ENCODE data around the genes TRAF1 and C5.

DNA sequence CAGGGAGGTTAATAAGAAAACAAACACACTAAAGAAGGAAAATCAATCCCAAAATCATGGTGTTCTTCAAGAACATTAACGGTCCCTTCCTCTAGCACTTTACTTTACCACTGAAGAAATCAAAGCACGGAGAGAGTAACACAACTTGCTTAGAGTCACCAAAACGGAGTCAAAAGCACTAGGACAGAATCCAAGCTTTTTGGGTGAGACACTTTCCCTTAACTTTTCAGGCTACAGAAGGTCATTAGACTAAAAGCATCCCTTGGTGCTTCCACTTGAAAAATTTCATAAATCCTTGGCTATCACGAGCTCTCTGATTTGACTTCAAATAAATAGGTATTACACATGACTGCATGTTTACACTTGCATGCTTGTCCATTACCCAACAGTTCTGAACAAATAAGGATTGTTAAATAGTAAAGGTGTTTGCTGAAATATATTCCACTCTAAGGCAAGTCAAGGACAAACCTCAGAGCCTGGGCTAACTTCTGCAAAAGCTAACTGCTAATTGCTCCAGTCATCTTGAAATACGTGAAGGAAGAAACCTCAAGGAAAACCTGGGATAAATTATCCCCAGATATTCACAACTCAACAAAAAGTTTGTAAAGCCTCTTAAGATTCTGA is 14.5 kb downstream of the FBXW2 start:
- PRO-cap, 2 experiments: no peak in any of the 2 experiments

DNA sequence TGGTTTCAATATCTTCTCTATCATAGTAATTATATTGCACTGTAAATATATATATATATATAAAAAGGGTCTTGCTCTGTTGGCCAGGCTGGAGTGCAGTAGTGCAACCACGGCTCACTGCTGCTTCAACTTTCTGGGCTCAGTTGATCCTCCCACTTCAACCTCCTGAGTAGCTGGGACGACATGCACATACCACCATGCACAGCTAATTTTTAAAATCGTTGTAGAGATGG is 12.0 kb downstream of the PSMD5 start:
- PRO-cap, 2 experiments: no peak in any of the 2 experiments

DNA sequence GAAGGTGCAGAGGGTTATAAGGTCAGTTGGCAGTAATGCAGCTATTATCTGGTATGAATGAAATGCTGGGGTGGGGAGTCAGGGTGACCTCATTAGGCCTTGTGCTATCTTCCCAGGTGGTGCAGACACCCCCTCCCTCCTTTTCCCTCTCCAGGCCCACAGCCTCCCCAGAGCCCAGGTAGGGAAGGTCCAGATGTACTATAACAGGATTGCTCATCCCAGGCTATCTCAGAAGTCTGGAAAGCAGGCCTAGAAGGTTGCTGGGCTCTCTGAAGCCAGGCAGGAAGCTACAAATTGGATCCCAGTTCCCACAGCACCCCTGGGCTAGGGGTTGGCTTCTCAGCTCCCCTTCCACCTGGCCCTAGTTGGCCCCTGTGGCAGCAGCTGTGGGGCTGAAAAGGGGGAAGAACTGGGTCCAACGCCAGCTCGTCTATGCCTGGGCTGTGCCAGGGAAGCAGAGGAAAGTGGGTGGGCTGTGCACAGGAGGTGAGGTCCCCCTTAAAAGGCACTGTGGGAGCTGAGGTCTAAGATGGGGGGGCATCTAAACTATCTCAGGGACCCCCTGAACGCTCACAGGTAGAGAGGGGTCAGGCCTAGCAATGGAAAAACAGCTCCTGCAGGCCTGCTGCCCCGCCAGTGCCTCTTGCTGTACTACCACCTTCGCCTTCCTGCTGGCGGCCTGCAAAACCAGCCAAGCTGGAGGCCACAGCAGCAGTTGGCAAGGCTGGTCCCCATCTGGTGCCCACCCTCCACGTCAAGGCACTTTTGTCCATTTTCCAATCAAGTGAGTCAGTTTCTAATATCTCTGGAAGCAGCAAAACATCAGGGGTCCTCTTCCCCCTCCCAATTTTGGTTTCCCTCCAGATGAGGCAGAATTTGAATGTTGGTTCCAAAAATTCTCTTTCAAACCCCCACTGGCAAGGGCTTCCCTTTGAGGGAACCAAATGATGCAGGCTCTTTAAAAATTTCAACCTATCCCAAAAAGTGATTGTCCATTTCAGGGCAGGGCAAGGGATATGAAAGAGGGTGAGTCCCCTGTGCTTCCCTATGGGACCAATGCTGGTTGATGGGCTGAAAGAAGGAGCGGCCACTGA is 13.4 kb upstream of the PSMD5 start:
- PRO-cap, 2 experiments: no peak in any of the 2 experiments

DNA sequence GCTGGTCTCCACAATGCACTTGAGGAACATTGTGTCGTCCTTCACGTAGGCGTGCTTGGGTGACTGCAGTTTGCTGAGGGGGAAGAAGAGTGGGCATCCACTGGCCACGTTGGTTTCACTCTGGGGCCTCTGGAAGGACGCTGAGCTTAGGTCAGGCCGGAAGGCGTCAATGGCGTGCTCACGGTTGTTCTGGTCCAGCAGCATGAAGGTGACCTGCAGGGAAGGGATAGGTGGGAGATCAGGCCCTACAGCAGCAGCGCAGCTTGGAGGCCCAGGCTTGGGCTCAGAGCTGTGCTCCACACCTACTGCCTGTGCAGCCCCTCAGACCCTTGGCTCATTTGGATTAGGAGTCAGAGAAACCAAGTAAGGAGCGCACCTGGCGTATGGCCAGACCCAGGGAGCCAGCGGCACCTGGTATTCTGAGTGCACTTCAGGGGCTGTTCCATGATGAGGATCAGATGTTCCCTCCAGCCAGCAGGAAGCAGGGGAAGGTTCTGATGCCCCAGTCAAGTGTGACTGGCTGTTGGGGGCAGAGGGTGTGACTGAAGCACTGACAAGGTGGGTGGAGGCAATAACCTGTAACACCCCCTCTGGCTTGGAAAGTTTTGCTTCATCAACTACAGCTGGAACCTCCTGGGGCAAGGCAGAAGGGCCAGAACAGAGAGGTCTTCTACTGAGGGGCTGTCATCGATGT is 21.4 kb downstream of the TRAF1 start:
- PRO-cap, 2 experiments: peak in 2 of 2 experiments; most common plus-strand start position 616 of the sequence (in 2); most common minus-strand start position 336 of the sequence (in 1)

GRCh38 chr9:120921487-120922215 is 4.9 kb downstream of the TRAF1 start:
- PRO-cap, 2 experiments: no peak in any of the 2 experiments

GRCh38 chr9:120925554-120925759 is 1.1 kb downstream of the TRAF1 start:
- PRO-cap, 2 experiments: peak in 2 of 2 experiments; most common plus-strand start chr9:120925646 (in 2); most common minus-strand start chr9:120925676 (in 1)

DNA sequence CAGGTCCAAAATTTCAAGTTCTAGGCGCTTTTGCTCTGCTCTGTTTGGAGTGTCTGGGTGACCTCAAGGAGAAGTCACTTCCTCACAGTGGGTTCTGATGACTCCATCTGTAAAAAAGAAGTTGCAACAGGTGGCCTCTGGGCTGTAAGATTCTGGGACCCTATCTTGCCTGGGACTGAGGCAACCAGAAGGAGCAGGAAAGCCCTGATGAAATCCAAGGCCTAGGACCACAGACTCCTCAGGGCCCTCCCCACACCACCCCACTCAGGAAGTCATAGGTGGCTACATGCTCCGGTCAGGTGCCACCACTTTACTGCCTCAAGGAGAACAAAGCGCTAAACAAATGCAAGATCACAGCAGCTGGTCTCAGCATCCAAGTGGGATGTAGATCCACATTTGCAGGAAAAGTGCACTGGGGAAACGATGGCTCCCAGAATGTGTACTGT is at the start of gene TRAF1:
Gene TRAF1, minus strand, starts transcription at position 215 of the 446 bp plus-strand sequence.
- PRO-cap, 2 experiments: no peak in any of the 2 experiments

DNA sequence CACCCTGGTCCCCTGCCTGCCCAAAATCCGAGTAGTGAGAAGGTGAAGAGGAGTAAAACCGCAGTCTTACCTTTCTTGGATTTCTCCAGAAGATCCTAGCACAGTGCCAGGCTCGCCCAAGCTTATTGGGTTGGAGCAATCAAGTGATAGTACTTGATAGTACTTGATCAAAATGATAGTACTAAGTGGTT is 2.8 kb upstream of the TRAF1 start:
- PRO-cap, 2 experiments: no peak in any of the 2 experiments

GRCh38 chr9:120936029-120936896 is 9.7 kb upstream of the TRAF1 start:
- PRO-cap, 2 experiments: no peak in any of the 2 experiments

DNA sequence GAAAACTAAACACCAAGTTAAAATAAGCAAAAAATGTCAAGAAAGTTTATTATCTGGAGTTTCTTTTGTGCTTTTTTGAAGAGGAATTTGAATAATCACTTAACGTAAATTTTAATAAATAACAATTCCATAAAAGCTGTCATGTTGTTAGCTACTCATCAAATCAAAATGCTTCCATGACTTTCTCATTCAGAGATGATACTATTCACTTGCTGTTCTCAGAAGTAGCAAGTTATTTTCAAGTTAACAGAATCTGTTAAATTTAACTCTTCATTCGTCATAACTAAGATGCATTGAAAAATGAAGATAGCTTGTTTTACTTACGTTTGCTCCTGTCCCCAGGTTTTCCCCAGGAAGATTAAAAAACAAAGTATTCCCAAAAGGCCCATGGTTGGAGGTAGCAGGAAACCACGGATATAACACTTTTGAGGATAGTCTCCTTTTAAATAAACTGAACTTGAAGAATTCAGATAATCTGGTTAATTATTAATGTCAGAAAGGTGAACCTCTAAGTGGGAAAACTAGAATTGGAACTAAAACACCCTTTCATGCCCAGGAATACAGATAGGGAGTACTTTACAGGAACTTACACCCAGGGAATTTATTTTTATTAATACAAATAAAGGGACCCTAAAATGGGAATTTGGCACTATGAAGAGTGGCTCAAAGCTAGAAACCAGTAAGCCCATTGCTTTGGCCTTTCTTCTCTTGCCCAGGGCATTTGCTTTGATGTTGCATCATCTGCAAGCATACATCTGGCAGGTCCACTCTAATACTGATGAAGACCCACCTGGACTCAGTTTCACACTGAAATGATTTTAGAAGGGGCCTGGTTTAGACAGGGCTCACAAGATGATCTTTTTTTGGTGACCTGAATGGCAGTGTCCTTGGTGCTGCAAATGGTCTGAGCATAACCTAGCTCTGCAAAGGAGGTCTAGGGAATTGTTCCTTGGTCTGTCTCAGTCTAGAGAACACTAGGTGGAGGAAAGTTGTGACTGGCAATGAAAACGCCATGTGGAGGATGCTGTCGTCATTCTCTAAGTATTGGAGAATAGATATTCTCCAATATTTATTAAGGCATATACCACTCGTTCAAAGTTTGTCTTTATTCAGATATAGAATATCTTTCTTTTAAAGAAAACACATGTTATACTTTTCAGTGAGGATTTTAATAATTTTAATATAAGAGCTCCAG is at the start of gene C5:
Gene C5, minus strand, starts transcription at position 418 of the 1,195 bp plus-strand sequence.
- PRO-cap, 2 experiments: no peak in any of the 2 experiments

DNA sequence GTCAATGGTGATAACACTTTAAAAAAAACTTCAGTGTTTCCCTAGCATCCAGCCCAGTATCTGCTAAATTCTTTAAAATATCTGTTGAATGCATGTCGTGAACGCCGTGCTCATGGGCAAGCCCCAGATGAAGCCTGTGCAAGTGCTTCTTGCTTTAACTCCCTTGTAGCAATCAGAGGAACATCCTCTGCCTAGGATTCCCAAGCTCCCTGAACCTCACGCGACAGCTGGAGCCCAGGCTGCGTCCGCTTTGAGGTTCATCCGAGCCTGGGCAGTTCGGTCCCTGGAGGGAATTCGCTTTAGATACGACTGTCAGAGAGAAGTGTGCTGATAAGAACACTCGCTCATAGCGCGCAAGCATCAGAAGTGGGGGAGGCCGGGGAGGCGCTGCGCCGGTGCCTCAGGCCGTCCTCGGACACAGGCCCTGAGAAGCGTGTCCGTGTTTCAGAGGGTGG is 522 bp upstream of the CNTRL start:
- PRO-cap, 2 experiments: peak in 2 of 2 experiments; most common plus-strand start position 360 of the sequence (in 2)

GRCh38 chr9:121157463-121158376 is 43.9 kb downstream of the RAB14 start:
- PRO-cap, 2 experiments: no peak in any of the 2 experiments

DNA sequence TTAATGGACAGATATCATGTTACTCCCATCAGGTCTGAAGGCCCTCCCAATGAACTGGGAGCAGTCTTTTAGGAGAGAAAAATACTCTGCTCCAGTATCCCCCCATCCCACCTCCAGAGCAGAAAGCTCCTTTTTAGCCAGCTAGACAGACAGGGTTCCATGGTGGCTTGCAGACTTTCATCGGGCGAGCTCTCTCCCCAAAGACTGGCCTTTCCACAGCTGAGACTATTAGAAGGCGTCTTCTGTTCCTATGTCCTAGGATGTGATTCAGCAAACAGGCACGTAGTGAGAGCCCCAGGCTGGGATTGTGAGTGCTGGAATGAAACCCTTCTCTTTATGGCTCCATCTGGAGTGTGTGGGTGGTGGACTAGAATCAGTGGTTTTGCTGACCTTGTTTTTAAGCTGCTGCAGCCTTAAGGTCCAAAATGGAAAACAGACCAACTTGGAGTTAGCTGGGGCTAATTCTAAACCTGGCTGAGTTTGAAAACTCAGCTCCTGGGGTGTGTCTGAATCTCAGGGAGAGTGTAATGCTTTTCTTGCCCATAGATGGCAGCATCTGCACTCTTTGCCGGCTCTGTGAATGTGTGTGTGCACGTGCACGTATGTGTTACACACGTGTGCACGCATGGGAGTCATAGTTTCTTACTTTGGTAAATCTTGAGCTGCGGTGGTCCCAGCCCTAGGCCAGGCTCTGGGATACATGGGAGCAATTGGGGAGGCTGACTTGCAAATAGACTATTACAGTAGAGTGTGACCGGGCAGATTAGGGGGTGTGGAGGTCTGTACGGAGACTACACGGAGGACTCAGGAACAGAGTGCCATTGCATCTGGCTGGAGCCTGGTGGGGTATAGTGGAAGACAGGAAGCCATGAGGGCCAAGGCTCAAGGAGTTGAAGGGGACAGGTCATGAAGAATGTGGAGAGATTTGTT is 10.7 kb downstream of the GSN start:
- PRO-cap, 2 experiments: no peak in any of the 2 experiments

GRCh38 chr9:121303953-121304356 is 36.0 kb downstream of the GSN start:
- PRO-cap, 2 experiments: no peak in any of the 2 experiments

DNA sequence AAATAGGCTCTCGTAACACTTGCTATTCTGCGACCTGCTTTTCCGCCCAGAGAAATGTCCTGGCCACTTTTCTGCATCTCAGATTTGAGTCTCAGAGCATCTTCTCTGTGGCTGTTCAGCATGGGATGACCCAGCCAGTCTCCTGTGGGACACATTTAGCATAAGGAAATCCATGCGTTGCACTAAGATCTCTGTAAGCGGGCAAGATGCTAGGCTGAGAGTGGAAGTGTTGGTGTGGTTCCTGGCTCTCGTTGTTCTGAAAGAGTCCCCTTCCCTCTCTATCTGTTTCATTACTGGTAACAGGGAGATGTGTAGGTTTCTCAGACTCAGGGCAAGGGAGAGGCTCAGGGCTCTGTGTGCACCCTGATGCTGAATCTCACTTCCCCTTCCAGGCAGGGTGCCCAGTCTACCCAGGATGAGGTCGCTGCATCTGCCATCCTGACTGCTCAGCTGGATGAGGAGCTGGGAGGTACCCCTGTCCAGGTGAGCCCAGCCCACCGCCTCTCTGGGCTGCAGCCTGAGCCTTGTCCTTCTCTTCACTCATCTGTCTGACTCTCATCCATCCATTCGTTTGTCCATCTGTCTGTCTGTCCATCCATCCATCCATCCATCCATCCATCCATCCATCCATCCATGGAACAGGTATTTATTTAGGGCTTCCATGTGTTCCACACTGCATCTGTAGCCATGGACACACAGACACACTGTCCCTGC is 45.7 kb downstream of the STOM start:
- PRO-cap, 2 experiments: no peak in any of the 2 experiments

- PRO-cap, 2 experiments: no peak in any of the 2 experiments
These were observed 28.9 kb downstream of the STOM start for GRCh38 chr9:121341088-121341597.

- PRO-cap, 2 experiments: no peak in any of the 2 experiments
These were observed 18.8 kb downstream of the STOM start for GRCh38 chr9:121350961-121351889.

GRCh38 chr9:121371184-121371450 is 1.1 kb upstream of the STOM start:
- PRO-cap, 2 experiments: no peak in any of the 2 experiments

DNA sequence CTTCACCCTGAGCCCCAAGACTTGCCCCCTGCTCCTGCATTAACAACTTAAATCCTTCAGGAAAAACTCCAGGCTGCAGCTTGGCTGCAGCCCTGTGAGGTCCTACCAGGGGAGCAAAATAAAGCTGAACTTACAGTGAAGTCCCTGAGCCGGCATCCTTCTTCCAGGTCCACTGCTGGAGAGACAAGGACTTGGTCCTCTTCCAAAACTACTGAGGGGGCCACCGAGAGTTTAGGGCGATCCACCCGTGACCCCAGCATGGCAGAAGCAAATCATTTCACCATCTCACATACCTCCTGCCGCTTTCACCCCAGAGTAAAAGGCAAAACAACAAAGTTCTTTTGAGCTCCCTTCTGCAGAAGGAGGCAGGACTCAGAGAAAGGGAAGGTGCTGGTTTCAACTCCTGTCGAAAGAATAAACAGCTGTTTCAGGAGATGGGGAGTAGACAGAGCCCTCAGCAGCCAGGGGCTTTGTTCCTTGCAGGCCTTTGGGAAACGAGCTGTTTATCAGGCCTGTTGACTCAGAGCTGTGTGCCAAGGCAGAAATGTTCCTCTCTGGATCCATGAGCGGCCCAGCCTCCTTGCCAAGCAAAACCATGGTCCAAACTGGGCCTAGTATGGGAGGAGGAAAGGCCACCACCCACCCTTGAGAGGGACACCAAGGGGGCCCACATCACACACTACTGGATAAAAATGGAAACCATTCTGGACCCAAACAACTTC is 20.6 kb downstream of the GGTA1 start:
- PRO-cap, 2 experiments: no peak in any of the 2 experiments

DNA sequence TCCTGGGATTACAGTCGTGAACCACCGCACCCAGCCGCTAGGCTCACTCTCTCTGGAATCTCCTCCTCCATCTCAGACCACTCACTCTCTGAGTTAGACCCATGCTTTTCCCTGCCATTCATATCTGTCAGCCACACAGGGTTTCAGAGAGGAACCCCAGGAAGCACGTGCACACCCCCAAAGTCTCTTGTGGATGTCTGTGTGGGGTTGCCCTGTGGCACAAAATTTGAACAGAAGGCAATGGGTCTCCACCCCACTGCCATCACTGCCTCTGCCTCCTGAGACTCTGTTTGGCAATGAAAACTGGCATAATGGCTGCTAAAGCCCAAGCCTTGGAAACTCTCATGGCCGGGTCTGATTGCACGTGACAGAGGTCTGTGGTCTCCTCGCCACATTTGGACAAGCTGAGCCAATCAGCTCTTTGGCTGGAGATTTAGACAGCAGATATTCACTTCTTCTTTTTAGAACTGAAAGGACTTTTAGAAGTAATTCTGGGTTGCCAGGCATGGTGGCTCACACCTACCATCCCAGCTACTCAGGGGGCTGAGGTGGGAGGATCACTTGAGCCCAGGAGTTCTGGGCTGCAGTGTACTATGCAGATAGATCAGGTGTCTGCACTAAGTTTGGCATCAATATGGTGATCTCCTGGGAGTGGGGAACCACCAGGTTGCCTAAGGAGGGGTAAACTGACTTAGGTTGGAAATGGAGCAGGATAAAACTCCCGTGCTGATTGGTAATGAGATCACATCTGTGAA is 5.4 kb downstream of the GGTA1 start:
- PRO-cap, 2 experiments: no peak in any of the 2 experiments